Anterior vena cava (tissue), 1 donor: ENCODE measurements around the gene LRP2.

DNA sequence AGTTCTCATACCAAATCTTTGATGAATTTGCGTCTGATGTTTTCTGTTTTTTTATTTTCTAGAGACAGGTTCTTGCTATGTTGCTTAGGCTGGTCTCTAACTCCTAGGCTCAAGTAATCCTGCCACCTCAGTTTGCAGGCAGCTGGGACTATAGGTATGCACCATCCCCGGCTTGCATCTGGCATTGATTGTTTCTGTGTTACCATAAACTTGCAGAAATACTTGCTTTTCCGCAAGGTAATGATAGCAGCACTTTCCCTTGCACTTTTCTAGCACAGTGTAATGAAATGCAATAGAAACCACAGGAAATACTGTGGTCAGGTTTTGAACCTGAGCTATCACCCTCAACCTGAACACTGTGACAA is 38.2 kb downstream of the DHRS9 start:
- PRO-cap: no peak

- PRO-cap: no peak
These were observed 753 bp downstream of the LRP2 start for GRCh38 chr2:169361392-169362169.

- PRO-cap: no peak
These were observed at the start of gene LRP2 for GRCh38 chr2:169362293-169363022. Gene LRP2, minus strand, starts transcription at chr2:169362534.

GRCh38 chr2:169896483-169896845 is 69.2 kb downstream of the UBR3 start:
- PRO-cap: no peak

GRCh38 chr2:170062779-170063430 is 115.0 kb upstream of the MYO3B start:
- PRO-cap: no peak

DNA sequence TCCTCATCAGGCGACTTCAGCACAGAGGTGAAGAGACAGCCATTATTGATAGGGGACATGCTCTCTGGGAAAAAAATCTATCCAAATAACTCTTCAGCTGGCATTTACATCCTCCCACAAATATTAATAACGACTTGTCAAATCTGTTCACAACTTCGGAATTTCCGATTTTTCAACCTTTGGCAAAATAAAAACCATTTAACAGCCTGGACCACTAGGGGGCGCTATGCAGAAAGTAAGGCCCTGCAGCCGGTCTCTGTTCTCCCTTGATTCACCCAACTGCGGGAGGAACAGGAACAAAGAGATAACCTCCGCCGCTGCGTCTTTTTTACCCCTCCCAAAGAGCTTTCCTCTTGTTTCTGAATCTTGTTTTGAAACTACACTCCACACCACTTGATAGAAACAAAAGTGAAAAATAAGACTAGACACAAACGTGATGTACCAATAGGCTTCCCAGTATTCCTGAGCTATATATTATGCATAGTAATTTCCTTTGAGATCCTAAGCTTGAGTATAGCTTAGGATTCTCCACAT is 231.1 kb downstream of the MYO3B start:
- PRO-cap: no peak

GRCh38 chr2:170455483-170455994 is 259.6 kb upstream of the SP5 start:
- PRO-cap: no peak

DNA sequence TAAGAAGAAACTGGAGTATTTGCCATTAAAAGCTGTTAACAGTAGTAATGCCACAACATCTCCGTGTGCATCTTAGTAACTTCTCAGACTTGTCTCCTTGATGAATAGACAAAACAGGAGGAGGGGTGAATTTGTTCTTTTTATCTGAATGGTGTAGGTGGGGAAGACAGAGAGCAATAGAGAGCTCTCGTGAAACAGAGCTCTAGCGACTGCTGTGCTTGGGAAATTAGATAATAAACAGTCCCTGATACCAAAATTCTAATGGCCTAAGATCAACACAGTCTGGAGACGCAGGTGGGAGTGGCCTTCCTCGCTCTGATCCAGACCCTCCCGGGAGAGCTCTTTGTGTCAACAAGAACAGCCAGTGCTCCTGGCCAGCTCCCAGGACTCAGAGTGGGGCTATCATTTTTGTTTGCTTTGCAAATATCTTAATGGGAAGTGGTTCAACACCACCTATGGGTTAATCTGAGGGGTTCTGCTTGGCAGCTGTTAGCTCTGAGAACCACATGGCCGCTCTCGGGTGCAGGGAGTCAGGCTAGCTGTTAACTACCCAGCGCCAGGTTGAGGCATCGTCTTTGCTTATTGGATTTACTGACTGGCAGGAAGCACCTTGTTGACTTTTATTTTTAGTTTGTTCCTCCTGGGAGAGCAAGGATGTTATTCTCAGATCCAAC is 185.0 kb upstream of the SP5 start:
- PRO-cap: no peak

DNA sequence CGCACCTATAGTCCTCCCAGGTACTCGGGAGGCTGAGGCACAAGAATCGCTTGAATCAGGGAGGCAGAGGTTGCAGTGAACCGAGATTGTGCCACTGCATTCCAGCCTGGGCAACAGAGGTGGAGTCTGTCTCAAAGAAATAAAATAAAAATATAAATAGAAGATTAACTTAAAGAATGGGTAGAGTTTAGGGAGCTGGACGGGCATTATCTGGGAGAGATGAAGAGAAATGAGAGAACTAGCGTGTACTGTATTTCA is 18.9 kb downstream of the GORASP2 start:
- PRO-cap: no peak

DNA sequence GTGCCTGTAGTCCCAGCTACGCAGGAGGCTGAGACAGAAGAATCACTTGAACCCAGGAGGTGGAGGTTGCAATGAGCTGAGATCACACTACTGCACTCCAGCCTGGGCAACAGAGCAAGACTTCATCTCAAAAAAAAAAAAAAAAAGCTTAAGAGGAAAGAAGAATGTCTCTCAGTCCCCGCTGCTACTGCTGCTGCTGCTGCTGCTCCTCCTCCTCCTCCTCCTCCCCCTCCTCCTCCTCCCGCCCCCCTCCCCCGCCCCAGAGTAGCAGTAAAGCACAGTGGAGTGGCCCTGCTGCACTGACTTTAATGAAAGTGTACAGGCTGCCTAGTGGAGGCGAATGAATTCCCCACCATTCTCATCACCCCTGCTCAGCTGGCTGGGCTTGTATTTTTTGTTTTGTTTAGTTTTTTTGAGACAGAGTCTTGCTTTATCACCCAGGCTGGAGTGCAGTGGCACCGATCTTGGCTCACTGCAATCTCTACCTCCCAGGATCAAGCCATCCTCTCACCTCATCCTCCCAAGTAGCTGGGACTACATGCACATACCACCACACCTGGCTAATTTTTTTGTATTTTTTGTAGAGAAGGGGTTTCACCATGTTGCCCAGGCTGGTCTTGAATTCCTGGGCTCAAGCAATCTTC is 34.3 kb downstream of the GORASP2 start:
- PRO-cap: no peak

GRCh38 chr2:171039159-171039725 is 110.2 kb downstream of the GORASP2 start:
- PRO-cap: no peak

DNA sequence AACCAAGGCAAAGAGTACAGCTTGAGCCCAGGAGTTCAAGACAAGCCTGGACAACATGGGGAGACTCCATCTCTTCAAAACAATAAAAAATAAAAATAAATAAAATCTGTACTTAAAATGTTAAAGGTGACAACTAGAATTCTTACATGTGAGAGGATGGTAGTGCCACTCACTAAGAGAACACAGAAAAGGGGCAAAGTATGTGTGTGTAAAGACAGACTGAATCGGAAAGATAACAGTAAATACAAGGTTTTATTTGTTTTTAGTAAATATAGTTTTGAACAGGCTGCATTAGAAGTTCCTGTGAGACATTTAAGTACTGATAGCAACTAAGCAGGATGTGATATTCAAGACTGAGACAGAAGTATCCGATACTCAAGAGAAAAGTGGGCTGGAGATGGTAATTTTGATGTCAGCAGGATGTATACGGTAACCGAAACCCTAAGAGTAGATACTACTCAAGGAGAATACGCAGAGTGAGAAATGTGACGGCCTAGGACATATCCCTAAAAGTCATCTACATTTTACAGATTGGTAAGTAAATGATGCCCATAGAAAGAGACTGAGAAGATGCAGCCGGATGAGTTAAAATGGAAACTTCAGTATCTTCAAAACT is 115.2 kb downstream of the GORASP2 start:
- PRO-cap: no peak

GRCh38 chr2:171051350-171051622 is 109.4 kb downstream of the TLK1 start:
- PRO-cap: no peak

DNA sequence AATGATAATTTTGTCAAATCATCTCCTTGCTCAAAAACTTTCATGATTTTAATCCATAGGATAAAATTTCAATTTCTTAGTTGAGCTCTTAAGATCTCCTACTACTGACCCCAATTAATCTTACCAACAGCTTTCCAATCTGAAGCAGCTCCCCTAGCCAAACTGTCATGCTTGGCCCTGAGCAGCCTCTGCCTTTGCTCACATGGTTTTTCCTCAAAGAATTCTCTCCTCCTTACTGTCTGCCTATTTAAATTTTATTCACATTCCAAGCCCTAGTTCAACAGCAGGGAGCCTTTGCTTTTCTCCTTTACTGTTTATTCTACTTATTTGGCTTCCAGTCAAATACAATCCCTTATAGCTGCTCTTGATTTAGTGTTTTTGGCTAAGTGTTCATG is 106.9 kb downstream of the METTL8 start:
- PRO-cap: no peak

GRCh38 chr2:171490312-171491072 is 31.8 kb upstream of the CYBRD1 start:
- PRO-cap: no peak

DNA sequence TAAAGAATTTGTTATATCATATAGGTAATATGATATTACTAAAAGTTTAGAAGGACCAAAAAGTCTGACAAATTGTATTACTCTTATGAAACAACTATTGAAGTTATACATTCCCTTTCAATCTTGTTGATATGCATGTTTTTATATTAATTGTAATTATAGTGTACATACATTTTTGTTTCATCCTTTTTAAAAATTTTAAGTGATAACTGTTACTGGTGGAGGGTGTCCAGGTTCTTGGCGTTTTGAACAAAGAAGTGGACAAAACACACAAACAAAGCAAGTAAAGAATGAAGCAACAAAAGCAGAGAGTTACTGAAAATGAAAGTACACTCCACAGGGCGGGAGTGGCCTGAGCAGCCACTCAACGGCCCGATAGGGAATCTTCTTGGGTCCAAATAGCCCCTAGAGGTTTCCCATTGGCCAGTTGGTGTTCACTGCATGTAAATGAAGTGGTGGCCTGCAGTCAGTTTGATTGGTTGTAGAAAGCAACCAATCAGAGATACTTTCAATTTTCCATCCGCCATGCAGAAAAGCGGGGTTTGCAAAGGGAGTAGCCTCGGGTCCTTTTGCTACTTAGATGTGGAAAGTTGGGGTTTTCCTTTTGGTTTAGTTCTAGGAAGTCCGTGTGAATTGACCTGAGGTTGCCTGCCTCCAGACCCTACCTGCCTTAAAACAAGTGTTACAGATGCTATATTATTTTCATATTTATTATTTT is 31.5 kb downstream of the CYBRD1 start:
- PRO-cap: no peak

- PRO-cap: no peak
These were observed 51.7 kb downstream of the CYBRD1 start for GRCh38 chr2:171573958-171574409.

- PRO-cap: no peak
These were observed 131.3 kb upstream of the DLX2 start for GRCh38 chr2:172233821-172234527.

- PRO-cap: no peak
These were observed 7.5 kb downstream of the ITGA6 start for GRCh38 chr2:172434764-172435437.

DNA sequence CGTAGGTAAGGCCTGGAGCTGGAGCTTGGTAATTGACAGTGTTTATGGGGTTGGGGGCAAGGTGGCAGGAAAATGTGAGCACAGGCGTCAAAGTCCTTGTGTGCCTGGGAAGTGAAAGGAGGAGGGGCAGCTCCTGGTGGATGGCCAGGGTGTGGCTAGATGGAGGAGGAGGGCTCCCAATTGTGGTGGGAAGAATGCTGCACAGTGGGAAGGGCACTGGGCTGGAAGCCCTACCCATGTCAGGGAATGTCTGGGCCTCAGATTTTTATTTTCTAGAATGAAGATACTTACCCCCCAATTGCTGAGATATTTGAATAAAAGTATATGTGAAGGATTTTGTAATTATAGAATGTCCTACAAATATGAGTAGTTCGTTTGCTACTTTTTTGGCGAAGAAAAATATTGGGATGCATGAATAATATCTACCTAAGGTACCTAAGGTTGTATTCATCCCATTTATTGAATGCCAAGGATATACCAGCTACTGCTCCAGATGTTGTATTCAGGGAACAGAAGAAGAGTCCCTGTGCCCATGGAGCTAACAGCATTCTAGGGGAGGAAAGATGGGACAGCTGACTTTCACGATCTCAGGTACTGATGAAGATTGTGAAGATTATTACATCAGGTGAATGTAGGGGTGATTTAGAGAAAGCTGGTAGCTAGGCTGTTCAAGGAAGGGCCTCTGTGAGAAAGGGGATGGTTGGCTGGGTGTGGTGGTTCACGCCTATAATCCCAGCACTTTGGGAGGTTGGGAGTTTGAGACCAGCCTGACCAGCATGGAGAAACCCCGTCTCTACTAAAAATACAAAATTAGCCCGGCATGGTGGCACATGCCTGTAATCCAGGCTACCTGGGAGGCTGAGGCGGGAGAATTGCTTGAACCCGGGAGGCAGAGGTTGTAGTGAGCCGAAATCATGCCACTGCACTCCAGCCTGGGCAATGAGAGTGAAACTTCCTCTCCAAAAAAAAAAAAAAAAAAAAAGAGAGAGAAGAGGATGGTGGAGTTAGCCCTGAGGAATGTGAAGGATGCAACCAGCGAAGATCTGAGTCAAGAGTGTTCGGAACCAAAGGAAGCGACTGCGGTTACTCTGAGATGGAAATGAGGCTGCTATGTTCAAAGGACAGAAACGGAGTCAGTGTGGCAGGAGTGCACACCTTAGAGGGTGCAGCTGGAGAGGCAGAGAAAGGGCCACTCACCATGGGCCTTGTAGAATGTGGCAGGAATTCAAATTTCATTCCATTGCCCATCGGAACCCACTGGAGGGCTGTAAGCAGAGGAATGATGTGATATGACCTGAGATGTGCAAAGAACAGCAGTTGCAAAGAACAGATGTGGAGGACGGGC is 22.0 kb downstream of the ITGA6 start:
- PRO-cap: no peak